ENCODE data around the genes SLC5A8 and SPIC.

DNA sequence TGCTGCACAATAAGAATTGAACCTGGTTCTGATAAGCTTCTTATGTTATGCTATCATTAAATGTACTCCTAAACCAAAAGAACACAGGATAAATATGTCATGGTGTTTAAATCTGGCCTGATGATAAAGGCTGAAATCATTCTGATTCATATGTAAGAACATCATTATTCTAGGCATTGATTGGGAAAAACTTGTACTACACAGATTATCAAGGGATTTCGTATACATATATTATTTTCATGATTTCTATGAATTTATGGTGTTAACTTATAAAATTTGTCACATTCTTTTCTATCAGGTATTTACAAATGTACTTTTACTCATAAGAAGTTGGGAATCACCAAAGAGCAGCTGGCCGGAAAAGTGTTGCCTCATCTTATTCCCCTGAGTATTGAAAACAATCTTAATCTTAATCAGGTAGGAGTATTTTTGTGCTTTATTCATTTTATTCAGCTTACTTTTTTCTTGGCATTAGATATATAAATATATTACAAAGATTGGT lies 27.9 kb upstream of the SLC17A8 start:
- RRBS = no CpG with 5 or more reads among the region's 2 CpGs

DNA sequence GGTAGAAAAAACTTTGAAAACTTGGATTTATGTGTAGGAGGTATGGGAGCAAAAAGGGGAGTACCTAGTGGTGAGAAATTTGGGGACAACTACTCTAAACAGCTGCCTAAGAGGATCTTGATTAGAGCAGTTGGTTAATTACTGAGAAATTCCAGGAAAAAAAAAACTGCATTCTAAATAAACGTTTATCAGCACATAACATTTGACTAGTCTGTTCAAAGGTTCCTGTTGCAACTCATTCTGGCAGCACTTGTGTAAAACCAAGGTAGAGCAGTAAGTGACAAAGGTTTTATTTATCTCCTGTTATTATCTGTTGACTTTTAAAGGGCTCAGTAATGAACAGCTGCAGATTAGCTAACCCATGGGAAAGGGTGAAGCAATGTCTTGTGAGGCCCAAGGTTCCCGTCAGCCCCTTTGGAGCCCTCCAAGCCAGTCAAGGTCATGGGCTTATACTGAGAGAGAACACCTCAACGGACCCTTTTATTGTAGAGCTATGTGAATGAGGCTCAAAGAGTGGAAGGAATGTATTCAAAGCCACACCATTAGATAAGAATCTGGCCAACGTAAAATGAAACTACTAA lies 36.3 kb upstream of the NR1H4 start:
- RRBS = no CpG with 5 or more reads among the region's 4 CpGs

- RRBS = no CpG with 5 or more reads among the region's 7 CpGs
Observed at GRCh38 chr12:100503158-100503733, 29.6 kb downstream of the NR1H4 start.

DNA sequence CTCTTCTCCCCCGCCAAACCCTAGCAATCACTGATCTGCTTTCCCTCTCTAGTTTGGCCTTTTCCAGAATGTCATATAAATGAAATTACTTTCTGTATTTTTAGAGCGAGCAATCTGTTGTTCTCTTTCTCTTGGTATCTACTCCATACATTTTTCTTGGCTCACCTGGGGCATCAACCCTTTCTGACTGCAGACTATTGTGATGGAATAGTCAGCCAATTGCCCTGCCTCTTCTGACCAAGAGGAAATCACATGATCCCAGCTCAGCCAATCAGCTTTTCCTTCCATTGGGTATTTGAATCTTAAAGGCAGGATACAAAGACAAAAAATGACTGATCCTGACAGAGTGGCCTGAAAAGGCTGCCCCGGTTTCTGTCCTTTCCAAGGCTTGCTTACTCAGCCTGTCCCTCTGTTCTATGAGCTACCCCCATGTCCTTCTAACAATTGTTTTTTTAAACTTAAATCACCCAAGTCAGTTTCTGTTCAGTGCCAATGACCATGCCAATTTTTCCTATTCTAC lies 5.1 kb downstream of the SLC5A8 start:
- RRBS = no CpG with 5 or more reads among the region's 3 CpGs

DNA sequence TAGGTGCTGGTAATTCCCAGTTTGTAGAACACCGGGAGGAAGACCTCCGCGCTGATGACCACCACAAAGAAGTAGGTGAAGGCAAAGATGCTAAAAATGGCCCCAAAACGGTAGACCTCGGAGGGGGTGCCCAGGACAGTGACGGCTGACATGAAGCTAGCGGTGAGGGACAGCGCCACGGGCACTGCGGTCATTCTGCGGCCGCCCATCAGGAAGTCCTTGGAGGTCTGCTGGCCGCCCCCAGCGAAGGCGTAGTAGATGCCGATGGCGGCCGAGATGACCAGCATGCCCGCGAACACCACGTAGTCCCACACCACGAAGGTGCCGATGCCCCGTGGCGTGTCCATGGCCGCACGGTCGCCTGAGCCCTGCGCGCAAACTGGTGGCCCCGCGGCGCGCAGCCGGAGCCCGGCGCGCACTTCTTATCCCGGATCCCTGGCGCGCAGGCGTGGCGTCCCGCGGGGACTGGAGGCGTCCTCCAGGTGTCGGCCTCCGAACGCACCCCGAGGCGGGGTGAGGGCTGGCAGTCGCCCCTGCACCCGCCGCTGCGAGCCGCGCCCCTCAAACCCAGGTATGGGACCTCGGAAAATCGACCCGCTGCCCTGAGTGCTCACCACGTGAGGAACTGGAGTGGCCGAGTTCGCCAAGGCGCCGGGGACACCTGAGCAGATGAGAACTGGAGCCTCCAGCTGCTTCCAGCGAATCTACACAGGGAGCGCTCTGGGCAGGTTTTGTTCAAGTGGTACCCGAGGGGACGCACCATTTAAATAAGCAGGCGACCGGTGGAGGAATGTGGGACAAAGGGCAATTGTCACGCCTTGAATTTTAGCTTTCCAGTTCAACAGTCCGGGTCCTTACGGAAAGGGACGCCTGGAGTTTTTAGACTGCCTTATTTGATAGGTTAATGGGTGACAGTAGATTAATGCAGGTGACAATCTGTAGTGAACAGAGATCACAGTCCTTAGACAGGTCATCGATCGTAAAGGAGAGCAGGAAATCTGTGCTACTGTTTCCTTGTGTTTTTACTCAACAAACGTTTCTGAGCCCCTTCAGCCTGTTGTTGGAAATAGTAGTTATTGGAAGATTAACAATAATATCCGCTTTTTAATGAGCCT lies at the start of gene SLC5A8:
Gene SLC5A8, minus strand, starts transcription at position 737 of the 1,115 bp plus-strand sequence.
- RRBS = 8% methylated on average over 6 of the region's 79 CpGs

DNA sequence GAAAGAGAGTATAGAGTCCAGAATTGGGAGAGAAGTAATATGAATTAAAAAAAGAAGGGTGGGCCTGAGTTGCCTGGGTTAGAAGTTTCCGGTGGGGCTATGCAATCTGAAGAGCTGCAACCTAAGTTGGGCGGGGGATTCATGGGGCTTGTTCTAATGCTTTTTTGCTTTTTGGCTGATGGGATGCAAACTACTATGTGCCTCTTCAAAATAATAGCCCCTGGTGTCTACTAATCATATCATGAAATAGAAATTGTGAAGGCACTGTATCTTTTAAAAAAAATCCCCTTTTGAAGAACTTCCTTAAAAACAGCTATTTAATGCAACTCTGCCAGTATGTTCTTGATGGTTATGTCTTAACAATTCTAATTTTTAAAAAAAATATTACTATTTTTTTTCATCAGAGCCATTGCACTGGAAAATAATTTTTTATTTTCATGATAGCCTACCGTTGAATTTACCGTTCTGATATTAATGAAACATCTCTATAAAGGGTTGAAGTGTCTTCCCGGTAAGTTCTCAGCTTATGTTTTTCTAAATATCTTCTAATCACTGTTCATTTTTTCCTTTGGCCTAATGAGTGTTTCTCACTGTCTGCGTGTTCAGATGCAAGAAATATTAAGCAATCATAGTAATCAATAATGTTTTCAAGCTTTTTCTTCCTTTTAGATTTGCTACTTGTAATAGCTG lies at the start of gene SPIC:
Gene SPIC, plus strand, starts transcription at position 345 of the 690 bp plus-strand sequence.
- RRBS = no CpG with 5 or more reads among the region's 6 CpGs

GRCh38 chr12:101540059-101540609 lies 54.6 kb upstream of the MYBPC1 start:
- RRBS = no CpG with 5 or more reads among the region's 3 CpGs

DNA sequence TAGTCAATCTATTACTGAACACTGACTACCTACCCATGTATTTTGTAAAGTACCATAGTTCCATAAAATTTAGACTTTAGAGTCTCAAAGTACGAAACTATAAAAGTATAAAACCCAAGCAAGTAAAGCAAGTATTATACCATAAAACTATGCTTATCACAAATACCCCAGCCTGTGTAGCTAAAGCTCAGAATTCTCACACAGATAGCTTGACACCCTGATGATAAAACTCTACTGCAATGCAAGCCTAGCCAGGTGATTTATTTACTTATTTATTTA lies 6.7 kb upstream of the CHPT1 start:
- RRBS = no CpG with 5 or more reads among the region's 1 CpG

DNA sequence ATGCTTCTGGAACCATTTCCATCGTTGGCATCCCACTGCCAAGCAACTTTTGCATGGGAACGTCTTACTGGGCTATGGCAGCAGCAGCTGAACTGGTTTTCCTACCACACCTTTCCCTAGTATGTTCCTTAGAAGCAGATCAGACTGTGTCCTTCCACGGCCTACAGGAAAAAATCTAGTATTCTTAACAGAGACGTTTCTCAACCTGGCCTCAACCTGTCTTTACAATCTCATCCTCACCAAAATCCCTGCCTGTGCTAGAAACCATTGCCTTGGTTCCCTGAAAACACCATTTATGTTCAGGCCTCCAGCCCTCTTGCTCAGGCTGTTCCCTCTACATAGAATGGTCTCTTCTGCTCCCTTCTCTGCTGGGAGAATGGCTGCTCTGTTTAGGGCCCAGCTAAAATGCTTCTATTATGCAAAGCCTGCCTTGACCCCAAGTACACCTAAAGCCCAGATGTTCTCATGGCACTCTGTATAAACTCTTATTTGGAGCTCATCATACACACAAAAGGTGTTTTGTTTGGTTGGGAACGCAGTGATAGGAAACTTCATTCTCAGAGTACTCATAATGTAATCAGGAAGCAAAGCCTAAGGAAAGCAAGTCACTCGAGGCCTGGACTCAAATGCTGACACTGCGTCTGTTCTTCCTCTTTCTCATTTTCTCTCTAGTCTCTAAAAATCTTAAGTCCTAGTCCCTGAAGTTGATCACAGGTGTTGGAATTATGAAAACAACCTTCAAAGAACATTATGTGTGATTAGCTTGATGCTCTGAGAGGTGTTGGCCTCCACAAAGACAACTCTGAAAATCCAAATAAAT lies 38.1 kb upstream of the SYCP3 start:
- RRBS = no CpG with 5 or more reads among the region's 7 CpGs

DNA sequence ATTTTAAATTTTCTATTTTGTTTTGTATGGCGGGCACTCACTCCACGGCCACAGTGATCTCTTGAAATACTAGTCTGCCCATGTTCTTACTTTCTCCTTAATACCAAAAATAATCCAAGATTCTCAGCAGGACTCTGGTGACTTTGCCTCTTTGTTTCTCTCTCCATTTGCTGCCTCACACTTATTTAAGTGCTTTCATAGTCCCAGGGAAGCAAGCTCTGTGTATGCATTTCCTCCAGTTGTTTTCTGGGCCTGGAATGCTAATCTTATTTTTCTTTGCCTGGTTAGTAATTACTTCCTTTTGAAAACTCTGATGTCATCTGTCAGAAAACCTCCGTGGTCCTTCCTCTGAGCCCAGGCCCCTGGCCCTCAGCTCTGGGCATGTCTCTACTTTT lies 1.9 kb upstream of the DRAM1 start:
- RRBS = no CpG with 5 or more reads among the region's 3 CpGs

DNA sequence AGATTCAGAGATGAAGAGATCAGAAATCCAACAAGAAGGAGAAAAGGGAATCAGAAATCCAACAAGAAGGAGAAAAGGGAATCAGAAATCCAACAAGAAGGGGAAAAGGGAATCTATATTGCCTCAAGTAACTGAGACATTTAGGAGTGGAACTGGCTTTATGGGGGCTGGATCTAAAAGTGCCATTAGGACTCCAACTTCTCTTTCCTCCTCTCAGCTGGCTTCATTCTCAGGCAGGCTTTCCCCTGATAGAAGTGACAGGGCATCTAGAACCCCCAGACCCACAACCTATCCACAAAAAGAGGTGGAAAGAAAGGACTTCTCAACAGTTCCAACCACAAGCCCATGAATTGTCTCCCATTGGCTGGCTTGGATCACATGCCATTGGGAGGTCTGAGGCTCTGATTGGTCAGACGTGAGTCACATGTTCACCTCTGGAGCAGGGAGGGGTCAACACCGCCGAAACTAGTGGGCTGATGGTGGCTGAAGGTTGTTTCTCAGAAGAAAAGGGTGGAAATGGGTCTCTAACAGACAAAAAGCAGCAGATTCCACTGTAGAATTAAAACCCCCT lies 47.2 kb downstream of the DRAM1 start:
- RRBS = no CpG with 5 or more reads among the region's 3 CpGs

GRCh38 chr12:102107831-102108363 lies 12.0 kb downstream of the NUP37 start:
- RRBS = no CpG with 5 or more reads among the region's 1 CpG

DNA sequence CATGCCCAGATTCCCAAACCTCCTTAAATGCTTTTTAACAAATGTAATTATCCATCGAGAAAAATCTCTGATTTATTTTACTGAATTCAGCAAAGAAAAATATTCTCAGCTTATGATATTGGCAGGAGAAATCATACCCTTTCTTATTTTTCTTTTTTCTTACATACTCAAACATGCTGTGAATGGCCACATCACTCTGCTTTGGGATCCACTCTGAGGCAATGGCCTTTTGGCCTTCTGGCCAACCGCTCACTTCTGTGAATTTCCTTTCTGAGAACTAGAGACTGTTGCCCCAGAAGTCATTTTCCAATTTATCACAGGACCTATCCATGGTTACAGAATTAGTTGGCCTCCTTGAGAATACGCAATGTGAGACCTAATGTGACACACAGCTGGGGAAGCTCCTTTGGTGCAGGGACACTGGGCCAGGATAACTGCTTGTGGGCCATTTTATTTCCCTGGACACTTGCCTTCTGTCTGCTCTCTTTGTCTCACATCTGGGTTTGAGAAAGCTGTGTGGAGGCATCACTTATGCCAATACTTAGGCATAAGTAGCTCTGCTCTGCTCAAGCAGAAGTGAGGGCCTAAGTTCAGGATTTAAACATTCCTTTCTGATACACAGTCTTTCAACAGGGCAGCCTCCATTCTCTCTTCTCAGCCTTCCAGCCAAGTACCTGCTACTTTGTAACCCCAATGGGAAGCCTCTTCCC lies 50.6 kb downstream of the IGF1 start:
- RRBS = no CpG with 5 or more reads among the region's 3 CpGs

- RRBS = no CpG with 5 or more reads among the region's 12 CpGs
Observed at GRCh38 chr12:102479058-102479911, 1.1 kb downstream of the IGF1 start.

- RRBS = no CpG with 5 or more reads among the region's 1 CpG
Observed at GRCh38 chr12:102481605-102482124, 1.3 kb upstream of the IGF1 start.

- RRBS = no CpG with 5 or more reads among the region's 3 CpGs
Observed at GRCh38 chr12:103114967-103115306, 157.5 kb downstream of the ASCL1 start.

DNA sequence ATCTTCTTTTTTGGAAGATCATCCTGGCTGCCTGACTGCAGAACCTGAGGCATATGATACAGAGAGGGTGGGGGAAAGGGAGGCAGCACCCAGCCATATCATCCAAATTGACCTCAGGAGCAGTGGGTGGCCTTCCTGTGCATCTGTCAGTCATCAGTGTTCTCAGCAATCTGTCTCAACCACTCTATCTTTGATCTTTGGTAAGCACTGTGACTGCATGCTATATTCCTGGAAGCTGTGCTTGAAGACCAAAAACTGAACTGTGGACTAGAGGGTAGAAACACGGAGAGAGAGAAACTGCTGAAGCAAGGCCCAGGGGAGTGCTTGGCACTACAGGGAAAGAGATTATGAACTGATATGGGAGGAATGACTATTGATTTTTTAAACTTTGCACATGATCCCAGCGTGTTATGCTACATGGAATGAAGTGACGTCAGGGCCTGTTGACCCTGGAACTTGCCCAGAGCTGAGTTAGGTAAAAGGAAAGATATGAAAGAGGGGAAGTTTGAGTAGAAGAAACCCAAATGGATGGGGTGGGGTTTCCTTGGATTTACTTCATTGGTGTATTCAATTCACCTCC lies 171.5 kb downstream of the ASCL1 start:
- RRBS = no CpG with 5 or more reads among the region's 3 CpGs

DNA sequence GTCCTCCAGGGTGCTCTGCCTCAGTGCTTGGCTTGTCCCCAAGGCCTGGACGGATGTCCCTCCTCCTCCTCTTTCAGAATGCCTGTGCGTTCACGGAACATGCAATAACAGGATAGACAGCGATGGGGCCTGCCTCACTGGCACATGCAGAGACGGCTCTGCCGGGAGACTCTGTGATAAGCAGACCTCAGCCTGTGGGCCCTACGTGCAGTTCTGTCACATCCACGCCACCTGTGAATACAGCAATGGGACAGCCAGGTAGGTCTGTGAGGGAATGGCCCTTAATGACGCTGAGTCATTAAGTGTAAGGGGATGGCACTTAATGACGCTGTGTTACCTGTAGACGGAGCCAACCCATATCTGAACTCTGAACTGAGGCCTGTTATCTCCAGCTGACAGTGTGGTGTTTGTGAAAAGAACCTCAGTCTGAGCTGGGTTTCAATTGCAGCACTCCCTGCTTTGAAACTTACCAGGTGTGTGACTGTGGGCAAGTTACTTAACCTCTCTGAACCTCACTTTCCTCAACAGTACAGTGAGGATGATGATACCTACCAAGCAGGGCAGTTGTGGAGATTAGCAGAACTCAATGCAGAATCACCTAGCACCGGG lies 86.9 kb downstream of the STAB2 start:
- RRBS = no CpG with 5 or more reads among the region's 12 CpGs

DNA sequence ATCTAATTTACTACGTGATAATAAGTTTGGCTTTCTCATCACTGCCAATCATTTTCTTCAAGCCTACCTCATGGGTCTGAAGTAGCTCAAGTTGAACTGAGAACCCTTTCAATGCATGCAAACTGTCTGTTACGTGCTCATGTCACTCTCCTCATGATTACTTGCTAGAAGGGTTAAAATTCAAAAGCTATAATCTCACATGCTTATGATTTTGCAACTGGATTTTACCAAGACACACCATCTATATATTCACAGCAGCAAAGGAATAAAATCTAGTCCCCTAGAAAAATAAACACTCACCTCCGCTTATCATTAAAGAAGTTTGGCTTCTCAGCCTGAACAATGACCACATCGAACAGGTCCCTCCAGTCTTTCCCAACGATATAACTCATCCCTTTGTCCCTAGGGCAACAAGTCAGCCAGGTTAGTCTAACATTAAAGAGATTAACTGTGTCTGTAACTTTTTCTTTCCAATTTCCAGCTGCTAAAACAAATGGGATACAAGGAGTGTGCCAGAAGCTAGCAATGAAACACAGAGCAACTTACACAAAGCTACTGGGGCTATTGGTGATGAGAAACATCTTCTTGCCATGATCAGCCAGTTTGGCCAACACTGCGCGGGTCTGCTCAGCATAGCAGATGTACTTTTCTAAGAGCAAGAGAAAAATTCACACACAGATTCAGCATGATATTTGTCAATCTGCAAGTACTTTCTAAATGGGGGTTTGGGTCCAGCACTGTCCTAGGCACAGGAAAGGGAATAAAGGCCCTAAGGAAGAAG lies 48.0 kb downstream of the NT5DC3 start:
- RRBS = no CpG with 5 or more reads among the region's 7 CpGs

Data from Ishikawa (cell line).